Airway epithelial cell (primary cell): ENCODE measurements around the gene THEGL.

DNA sequence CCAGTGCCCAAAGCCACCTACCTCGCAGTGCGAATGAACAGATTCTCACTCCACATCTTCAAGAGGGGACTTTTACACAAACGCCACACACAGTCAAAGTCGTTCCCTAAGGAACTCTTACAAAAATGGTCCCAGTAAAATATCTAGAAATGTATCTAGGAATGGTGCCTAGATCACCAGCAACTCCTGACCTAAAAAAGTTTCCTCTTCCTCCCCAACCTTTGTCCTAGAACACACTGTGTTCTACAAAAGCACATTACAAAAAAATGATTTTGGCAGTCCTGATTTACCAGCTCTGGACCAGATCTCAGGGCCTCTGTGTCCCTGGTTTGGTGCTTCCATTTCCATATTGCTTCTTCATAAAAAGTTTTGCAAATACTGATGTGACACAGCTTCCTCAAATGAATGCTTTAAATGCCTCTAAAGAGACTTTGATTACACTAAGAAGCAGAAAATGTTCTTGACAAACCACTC, 55.0 kb downstream of the LNX1 start:
- RAMPAGE, long total RNA: no peak

DNA sequence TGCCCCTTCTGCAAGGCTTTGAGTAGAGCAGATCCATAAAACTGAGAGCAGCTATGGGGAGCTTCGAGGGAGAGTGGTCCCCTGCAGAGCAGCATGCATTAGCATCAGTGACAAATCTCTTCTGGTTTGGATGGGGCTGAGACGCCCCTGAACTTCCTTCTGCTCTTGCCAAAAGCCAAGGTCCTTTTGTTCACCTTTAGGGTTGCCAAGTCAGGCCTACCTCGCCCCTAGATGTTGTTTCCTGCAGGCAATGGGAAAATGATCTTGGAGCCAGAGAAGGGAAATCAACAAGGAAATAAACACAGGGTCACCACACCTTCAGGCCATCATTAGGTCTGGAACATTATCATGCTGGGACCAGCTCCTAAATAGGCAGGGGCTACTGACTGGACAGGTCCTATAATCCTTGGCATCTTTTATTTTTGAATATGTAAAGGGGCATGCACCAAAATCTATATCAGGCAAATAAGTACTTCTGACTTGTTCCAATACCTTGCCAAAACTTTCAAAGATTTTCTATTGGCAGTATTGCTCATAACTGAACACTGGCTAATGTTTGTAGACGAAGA, 61.2 kb upstream of the LNX1 start:
- RAMPAGE, long total RNA: no peak

DNA sequence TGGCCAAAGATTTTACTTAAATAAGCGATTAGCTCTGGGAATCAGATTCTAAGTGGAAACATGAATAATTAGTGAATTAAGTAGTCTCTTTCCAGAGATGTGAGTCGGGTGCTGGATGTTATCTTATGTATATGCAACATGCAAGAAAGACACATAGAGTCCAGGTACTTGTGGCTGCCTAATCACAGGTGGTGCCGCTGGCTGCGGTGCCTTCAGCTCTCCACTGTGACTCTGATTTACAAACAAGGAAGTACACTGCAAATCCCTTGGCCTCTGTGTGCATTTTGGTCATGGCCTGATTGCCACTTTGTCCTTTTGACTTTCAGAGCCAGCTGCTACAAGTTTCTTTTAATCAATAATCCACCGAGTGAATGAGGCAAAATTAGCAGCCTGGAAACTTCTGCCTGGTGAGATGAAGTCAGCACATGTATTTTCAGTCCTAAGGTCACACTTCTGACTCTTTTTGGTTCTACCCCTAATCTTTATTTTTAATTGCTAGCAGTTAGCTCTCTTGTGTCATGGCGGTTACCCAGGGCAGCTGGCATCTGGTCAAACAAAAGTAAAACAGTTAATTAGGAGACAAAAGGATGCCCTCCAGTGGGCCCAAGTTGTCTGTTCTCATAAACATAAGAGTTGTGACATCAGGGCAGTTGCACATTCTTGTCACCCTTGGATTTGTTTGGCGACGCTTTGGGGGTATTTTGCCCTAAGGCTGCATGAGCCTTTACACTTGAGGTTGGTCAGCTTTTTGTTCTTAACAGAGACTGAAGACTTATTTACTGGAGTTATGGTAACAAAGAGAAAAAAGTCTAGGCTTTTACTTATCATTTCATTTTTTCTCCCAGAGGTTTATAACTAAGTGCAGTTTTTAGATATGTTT, 62.3 kb upstream of the LNX1 start:
- RAMPAGE, long total RNA: no peak

GRCh38 chr4:53702339-53703311, 111.3 kb upstream of the LNX1 start:
- RAMPAGE, long total RNA: no peak

GRCh38 chr4:53905899-53906334, 158.5 kb downstream of the CHIC2 start:
- RAMPAGE, long total RNA: no peak

- RAMPAGE, long total RNA: no peak
Observed at GRCh38 chr4:54023360-54024606, 40.6 kb downstream of the CHIC2 start.

DNA sequence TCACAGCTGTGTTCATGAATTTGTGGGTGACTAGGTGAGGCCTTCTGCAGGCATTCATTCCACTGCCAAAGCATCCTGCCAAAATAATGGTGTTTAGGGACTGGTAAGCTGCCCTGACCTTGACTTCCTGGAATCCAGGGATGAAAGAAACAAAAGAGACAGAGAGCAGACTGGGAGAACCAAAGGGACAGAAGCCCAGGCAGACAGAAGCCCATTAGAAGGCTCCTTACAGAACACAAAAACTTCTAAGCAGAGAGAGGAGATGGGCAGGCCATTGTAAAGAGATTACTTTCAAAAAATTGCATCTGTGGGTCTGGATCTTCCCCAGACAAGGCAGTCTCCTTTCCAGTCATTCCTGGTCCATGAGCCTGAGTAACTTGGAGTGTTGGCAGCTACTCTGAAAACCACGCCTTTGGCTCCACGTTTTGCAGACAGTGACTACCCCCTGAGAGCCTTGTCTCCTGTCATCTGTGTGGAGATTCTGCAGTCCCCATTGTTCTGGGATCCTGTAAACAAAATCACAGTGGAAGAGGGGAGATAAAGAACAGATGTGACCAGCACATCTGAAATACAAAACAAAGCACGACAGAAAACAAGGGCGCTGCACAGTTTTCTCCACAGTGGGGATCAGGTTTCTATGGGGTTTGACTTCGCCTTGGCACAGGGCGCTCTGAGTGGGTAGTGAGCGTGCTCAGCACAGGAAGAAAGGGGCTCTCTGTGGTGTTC, 31.9 kb upstream of the PDGFRA start:
- RAMPAGE, long total RNA: no peak

GRCh38 chr4:54231756-54232586, 2.9 kb downstream of the PDGFRA start:
- RAMPAGE, long total RNA: no peak

DNA sequence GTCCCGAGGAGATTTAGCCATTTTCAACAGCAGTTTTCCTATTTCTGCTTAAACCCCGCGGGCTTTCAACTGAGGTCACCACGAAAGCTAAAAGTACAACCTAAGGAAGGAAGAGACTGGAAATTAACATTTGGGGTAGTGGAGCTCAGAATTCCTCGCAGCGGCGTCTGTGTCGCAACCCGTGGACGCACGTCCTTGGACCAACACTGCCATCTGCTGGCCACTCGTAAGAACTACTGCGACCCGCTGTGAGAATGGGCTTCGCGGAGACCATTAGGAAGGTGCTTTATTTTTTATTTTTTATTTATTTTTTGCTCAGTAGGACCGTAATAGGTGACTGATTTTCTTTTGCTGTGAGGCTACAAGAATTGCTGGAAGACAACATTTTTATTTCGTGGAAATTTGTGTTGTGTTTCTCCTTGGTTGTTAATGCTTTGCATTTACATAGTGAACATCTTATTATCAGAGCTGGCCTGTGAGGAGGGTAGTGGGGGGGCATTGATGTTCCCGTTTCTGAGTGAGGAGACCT, 5.2 kb downstream of the PDGFRA start:
- RAMPAGE, long total RNA: no peak

- RAMPAGE, long total RNA: no peak
Observed at GRCh38 chr4:54281256-54281822, 52.2 kb downstream of the PDGFRA start.

DNA sequence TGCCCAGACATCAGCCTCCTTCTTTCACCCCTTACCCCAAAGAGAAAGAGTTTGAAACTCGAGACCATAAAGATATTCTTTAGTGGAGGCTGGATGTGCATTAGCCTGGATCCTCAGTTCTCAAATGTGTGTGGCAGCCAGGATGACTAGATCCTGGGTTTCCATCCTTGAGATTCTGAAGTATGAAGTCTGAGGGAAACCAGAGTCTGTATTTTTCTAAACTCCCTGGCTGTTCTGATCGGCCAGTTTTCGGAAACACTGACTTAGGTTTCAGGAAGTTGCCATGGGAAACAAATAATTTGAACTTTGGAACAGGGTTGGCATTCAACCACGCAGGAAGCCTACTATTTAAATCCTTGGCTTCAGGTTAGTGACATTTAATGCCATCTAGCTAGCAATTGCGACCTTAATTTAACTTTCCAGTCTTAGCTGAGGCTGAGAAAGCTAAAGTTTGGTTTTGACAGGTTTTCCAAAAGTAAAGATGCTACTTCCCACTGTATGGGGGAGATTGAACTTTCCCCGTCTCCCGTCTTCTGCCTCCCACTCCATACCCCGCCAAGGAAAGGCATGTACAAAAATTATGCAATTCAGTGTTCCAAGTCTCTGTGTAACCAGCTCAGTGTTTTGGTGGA, 67.5 kb downstream of the PDGFRA start:
- RAMPAGE, long total RNA: no peak

- RAMPAGE, long total RNA: no peak
Observed at GRCh38 chr4:54695383-54695745, 37.6 kb downstream of the KIT start.

GRCh38 chr4:55356998-55357515, 11.0 kb downstream of the SRD5A3 start:
- RAMPAGE, long total RNA: no peak

GRCh38 chr4:55547362-55547662, 603 bp upstream of the CLOCK start:
- RAMPAGE, long total RNA: no peak

GRCh38 chr4:55636561-55636995, 480 bp upstream of the NMU start:
- RAMPAGE, long total RNA: no peak

DNA sequence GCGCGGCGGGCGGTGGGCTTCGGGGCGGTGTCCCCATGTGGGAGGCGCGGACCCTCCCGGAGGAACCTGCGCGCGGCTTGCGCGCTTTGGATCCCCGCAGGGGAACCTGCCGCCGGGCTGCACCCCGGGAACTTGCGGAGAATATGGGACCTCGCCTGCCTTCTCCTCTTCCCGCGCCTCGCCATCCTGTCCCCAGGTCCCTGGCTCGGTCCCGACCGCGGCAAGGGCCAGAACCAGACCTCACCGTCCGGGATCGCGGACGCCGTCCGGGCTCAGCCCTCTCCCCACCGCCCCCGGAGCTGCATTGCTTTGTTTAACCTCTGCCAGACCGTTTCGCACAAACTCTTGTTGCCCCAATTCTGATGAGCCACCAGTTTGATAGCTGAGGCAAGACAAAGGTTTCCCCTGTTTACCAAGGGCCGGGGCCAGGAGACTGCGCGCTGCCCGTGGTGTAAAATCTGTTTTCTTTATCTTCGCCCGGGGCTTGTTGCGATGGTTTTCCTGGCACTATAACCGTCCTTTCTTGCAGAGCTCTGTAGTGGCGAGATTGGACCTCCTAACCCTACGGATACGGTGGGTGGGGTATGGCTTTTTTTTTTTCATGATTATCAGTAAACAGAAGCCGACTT, 656 bp downstream of the CRACD start:
- RAMPAGE, long total RNA: no peak

- RAMPAGE, long total RNA: no peak
Observed at GRCh38 chr4:56448142-56448849, 12.2 kb downstream of the PAICS start.

DNA sequence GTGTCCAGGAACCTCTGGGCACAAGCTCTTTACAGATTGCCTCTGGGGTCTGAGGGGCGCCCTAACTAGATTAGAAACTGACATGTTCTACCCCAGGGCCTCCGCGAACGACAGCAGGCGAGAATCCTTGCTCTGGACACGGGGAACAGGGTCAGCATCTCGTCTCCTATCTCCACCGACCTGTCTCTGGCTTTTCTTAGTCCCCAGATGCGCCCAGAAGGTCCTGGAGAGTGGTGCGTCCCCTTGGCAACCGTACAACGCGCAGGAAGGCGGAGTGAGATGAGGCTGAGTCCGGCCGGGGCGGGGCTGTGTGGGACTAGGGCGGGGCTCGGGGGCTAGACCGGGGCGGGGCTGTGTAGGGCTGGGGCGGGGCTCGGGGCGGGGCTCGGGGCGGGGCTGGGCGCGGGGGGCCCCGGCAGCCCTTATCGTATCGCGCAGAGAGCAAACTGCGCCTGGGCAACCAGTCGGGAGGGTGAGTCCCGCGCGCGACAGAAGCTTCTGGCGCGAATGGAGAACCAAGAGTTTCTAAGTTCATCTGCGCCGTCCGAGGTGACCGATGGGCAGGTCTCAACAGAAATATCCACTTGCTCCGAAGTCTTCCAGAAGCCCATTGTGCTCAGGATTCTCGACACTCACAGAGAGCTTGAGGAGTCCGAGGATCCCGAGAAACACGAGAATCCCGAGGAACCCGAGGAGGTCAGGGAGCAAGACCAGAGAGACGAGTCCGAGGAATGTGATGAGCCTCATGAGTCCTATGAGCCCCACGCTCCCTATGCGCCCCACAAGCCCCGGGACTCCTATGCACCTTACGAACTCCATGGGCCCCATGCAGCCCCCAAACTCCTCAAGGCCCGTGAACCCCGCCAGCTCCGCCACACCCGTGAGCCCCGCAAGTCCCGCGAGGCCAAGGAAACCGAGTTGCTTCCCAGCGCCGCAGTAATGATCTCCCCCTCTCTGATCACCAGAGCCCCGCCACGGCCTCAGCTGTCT, at the start of gene THEGL:
TSS of gene THEGL (plus strand) at position 437 of the 990 bp plus-strand sequence.
- RAMPAGE, long total RNA: no peak

- RAMPAGE, long total RNA: no peak
Observed at GRCh38 chr4:56658244-56658797, 22.8 kb downstream of the HOPX start.

- RAMPAGE, long total RNA: no peak
Observed at GRCh38 chr4:56755901-56756428, 65.5 kb downstream of the SPINK2 start.